ENCODE measurements around a stretch of chr9.

GRCh38 chr9:89432181-89432699 lies 65.7 kb downstream of the SEMA4D start:
- PRO-cap = no peak

DNA sequence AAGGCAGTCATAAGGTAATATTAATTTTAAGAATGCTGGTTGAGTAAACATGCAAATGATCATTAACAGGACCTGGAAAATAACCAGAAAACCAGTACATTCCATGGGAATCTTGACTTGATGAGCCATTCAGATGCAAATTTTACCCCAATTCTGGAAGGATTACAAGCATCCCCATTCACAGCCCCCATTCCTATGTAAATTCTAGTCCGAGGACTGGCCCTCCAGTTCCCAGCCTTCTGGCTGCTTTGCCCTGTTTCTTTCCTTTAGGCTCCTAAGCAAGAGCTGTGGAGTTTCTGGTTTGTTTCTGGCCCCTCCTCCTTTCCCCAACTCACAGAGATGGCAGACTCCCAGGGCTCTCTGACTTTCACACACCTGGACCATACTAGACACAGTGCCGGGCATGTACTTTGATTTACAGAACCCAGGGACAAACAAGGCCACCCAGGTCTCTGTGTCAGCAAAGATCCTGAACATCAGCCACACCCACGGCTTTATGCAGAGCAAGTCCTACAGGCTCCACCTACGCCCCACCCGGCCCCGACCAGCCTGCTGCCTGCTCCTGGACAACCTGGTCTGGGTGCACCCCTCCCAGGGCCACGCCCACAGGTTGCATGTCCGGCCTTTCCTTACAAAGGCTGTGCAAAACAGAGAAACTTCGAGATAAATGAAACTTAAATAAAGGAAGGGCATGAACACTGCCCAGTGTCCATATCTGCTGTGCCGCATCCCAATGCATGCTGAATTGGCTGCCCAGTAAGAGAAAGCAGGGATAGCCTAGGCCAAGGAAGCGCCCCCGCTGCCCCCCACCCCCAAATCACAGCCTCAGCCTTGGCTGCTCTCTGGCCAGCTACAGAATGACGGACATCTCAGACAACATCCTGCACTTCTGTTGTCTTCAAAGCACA lies 62.5 kb downstream of the SEMA4D start:
- PRO-cap = no peak

GRCh38 chr9:89507566-89508033 lies 9.7 kb upstream of the SEMA4D start:
- PRO-cap = no peak

GRCh38 chr9:89602992-89603614 lies 1.7 kb upstream of the GADD45G start:
- PRO-cap = no peak

- PRO-cap = no peak
Measured at GRCh38 chr9:89624037-89624675, 19.3 kb downstream of the GADD45G start.

DNA sequence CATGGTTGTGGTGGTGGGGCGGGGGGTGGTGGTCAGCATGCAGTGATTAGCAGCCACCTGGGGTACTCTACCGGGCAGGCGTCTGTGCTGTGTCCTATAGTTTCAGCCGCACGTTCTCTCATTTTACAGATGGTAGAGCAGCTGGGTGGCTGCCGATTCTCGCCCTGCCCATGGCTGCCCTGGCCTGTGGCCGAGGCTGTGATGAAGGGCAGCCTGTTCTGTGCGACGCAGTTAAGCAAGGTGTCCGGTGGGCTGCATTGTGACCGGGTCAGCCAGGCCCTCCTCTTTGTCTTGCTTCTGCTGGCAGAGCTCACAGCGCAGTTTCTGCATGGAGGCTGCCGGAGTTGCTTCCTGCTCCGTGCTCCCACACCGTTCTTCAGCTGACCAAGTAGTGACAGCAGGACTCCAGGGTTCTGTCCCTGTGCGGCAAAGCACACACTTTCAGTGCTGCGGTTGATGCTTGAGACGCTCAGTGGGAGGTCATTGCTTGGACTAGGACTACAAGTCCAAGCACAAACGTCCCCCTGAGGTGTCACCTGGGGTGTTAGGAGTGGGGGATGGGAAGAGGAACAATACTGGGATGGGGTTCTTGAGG lies 57.9 kb downstream of the GADD45G start:
- PRO-cap = no peak

DNA sequence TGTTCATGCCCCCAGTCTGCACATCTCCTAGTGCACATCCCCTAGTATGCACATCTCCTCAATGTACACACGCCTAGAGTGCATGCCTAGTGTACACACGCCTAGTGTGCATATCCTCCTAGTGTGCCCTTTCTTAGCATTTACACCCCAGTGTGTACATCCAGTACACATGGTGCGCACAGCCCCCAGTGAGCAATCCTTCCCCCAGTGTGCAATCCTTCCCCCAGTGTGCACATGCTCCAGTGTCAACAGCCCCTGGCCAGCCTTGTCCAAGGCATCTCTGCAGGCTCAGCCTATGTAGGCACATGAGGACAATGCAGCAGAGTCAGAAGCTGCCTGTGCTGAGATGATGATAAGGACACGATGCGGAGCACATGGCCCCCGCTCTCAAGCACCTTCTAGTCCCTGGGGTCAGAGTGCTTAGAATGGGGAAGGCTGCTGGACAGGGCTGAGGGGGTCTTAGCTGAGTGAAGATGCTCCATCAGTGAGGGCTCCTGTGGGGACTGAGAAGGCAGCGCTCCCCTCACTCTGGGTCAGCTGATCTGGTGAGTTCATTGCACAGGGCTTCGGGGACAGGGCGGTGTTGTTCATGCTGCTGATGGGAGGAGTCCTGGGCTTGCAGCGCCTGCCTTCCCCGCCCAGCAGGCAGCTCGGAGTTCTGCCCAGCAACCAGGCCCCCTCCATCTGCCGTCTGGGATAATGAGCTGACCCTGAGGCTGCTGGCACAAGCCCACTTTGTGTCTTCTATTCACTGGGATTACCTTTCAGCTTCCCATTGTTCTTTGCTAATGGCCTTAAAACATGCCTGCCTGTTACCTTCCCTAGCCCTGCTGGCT lies 70.0 kb downstream of the GADD45G start:
- PRO-cap = no peak

GRCh38 chr9:89884508-89885041 lies 279.8 kb downstream of the GADD45G start:
- PRO-cap = no peak

- PRO-cap = no peak
Measured at GRCh38 chr9:90021317-90021634, 416.5 kb downstream of the GADD45G start.

DNA sequence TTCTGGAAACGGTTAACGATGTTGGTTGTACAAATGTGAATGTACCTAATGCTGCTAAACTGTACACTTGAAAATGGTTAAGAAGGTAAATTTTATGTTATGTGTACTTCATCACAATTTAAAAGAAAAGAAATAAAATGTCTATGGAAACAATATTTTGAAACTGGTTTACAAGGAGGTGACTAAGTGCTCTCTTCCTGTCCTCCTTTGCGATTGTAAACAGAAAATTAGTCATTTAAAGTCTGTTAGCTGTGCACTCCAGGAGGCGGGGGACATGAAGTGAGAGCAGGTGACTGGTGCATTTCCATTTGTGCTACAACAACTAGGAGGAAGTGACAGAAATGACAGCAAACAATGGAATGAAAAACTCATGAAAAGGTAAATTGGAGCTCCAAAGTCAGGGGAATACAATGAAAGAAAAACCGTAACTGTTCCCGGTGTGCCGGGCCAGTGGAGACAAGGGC lies 439.8 kb downstream of the GADD45G start:
- PRO-cap = no peak

DNA sequence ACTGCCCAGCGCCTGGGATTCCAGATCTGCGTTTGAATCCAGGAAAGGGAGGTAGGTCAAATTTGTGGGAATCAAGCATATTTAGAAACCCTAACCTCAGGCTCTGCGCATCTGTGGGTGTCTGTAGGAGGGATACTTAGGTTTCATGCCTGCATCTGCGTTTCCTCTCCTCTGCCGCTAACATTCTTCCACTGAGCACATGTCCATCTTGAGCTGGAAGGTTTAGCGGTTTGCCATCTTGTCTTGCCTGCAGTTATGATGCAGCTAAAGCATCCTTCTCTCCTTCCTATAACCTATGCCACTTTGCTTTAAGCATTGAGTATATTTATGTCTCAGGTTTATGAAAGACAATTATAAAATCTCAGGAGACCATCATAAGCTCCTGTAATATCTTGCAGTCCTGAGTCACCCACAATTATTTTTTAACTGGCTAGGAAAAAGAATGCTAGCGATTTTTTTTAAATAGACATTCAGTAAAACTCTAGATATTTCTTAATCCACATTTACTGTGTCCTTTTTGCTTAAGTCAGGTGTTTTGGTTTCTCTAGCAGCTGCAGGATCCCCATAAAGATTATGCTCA lies 26.0 kb downstream of the SYK start:
- PRO-cap = no peak

DNA sequence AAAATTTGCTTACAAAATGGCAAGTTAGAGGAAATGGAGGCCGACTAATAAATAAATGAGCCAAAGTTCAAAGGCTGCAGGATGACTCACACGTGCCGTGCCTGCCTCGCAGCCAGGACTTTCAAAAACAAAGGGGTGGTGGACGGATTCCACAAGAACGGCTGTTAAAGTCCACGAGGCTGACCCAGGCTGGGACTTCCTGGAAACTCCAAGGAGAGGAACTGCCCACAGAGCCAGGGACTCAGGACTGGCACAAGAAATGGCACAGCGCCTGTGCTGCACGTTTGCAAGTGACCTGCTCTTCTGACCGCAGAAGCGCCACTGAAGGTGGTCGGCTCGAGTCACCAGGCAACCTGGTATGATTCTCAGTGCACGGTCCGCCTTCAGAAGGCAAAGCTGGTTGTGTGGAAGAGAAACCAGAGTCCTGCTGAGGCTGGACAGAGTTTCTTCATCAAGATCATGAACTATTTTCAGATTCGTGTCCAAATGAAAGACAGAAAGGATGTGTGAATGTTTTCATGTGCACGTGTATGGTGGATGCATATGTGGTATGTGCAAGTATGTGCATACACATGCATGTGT lies 236.5 kb downstream of the SYK start:
- PRO-cap = no peak

DNA sequence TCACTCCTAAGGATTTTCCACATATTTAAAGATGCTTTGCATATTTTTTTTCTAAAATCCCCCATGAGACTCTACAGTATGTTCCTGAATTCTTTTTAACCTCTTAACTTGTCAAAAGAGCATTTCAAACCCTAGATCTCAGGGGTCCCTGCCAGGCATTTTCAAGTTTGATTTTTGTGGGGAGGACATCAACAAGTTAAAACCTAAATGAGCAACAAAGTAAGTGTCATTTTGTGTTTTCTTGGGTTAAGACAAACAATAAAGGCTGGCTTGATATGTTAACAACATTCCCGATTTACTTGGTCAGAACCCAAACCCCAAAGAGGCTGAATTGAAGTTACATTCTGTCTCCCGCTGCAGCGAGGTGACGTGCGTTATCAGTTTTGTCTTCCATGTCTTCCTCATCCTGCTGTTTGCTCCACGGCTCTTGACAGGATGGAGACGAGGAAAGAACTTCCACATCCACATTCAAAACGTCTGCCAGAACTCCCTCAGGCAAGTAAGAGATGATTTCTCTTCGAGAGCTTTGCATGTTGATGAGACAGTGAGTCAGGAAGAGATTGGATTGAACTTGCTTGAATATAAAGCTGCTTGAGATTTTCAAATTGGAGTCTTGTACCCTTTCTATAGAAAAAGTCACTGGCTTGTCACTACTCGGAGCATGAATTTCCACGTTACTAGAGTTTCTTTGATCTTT lies 242.7 kb downstream of the AUH start:
- PRO-cap = no peak

GRCh38 chr9:91160310-91160834 lies 201.3 kb downstream of the AUH start:
- PRO-cap = no peak

GRCh38 chr9:91163632-91164221 lies 198.0 kb downstream of the AUH start:
- PRO-cap = no peak

DNA sequence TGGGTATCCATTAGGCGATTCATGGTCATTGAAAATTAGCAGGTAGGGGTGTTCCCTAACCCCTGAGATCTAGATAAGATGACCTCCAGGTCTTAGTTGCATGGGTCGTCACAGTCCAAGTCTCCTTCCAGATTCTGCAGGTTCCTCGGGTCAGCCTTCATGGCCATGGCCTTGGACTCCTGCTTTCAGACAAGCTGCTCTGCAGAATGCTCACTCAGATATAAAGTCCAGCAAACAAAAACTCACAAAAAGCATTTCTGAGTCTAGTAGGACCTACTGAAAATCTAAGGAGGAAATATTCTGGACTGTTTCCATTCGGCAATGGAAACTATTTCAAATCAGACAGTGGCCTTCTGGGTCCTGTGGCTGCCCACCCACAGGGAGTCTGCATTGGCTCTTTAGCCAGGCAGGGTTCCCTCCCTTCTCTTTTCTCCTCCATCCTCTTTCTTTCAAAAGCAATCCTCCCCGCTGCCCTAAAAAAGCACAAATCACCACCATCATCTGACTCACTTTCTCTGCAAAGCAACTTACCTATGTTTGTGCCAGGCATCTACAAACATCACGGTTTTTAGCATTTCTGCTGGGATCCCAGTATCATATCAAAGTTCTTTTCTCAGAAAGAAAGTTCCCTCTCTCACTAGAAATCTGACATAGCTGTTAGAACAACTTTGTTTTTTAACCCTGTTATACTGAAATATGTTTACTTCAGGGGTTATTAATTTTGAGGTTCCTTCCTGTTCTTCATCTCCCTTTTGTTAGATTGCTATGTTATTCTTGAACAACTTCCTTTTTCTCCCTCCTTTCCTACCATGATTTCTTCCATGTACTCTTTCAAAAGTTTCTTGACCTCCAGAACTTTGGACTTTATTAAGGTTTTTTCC lies 20.3 kb downstream of the NFIL3 start:
- PRO-cap = no peak

- PRO-cap = no peak
Measured at GRCh38 chr9:91427681-91428307, 4.2 kb upstream of the NFIL3 start.

DNA sequence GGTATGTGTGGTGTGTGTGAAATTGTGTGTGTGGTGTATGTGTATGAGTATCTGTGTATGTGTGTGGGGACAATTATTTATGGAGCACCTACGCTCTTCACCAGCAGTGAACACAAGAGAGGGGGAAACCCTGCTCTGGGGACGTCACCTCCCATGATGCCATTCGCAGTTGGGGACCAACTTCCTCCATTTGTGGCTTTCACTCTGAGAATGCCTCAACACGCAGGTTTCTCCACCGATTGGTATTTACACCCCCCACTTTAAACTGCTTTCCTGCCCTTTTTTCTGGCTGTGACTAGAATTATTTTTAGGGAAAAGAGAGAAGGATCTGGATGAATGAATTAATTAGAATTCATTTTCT lies 238.0 kb downstream of the ROR2 start:
- PRO-cap = no peak

DNA sequence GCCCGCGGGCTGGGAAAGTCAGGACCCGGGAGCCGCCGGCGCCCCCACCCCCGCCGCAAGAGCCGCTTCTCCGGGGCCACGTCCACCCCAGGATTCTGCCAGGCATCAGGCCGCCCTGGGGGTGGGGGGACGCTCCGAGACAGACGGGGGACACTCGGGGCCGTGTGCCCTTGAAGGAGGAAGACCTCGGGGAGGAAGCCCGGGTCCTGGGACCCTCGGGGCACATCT lies 820 bp downstream of the ROR2 start:
- PRO-cap = no peak

DNA sequence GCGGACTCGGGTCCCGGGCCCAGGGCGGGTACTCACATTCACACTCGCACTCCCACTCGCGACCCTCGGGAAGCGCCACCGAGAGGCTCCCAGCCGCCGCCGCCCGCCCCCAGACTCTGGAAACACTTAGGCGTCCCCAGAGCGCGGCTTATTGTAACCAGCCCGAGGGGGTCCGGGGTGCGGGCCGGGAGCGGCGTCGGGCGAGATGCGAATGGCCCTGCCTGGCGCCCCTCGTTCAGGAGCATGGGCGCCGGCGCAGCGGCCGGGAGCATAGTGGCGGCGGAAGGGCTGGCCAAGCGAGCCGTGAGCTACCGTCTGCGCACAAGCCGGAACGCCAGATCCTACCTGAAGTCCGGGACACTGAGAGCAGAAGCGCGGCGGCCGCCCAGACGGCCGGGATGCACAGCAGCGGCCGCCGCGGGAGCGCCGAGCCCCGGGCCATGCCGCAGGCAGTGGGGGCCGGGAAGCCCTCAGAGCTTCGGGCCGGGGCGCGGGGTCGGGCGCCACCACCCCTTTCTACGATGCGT lies 443 bp downstream of the ROR2 start:
- PRO-cap = no peak